HL-60 (cell line): Measurements from ENCODE around the genes CYP2W1 and UNCX.

DNA sequence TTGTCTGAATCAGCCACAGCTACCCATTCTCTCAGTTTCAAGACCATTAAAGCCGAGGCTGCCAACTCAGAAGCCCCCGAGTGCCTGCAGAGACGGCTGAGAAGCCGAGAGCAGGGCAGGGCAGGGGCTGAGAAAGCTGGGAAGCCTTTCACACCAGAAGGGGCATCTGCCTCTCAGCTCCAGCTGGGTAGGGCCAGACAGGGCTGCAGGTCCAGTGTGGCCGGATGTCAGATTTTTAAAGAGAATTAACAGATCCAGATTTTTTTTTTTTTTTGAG is 54.5 kb upstream of the PDGFA start:
- RRBS: no CpG with 5 or more reads among the region's 5 CpGs

DNA sequence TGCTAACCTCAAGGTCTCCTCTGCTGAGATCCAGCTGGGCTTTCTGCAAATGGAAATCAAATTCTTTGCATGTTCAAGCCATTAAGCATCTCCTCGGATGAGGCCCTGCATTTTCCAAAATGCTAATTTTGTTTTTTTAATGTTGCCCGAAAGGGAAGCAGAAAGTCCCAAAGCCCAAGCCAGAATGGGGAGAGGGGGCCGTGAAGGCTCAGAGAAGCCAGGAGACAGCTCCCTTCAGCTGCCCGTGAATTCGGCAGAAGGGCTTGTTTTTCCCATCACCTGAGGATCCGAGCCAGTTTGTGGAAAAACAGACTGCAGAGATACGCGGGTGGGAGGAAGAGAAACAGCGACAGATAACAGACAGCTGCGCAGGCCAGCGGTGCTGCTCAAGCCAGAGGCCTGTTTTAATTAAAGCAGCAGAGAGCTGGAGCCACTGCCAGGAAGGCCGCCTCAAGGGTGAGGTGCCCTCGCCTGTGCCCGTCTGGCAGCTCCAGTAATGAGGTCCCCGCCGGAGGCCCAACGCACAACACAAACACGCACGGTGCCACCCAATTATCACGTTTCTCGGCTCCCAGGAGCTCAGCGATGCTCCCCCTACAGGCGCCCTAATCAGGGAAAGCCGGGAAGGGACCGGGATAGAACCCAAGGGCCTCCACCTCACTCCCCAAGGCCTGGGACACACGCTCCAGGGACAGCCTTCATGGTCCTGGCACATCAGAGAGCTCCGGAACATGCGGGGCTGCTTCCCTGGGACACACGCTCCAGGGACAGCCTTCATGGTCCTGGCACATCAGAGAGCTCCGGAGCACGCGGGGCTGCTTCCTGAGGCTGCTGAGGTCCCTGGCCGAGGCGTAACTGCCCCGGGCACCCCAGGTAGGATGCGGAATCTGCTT is 60.7 kb upstream of the DNAAF5 start:
- RRBS: 94% methylated on average over 16 of the region's 36 CpGs

GRCh38 chr7:729552-730394 is 2.7 kb upstream of the PRKAR1B start:
- RRBS: no CpG with 5 or more reads among the region's 23 CpGs

DNA sequence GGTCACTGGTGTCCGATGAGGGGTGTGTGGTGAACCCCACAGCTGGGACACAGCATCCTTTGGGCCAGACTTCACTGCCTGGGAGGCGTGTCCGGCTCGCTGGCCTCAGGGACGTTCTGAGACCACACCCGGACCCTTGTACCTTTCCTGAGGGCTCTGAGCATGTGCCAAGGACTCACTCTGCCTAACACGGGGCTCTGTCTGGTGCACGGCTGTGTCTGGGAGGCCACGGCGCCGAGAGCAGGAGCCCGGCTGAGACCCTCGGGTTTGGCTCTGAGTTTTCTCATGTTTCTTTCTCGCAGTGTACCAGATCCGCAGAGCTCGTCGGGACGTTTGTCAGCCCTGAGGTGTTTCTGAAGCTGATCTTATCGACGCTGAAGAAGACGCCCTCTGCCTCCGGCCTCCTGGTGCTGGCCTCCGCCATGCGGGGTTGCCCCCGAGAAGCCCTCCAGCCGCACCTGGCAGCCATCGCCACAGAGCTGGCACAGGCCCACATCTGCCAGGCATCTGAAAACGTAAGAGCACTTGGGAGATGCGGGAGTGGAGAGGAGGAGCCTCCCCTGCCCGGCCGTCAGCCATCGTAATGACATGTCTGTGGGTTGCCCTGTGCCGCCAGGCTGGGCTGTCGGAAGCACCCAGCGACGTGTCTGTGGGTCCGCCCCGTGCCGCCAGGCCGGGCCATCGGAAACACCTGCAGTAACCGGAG is 29.6 kb upstream of the PRKAR1B start:
- RRBS: 100% methylated on average over 4 of the region's 42 CpGs

- RRBS: 3% methylated on average over 43 of the region's 87 CpGs
Observed at GRCh38 chr7:816562-817194, 15.6 kb upstream of the SUN1 start.

DNA sequence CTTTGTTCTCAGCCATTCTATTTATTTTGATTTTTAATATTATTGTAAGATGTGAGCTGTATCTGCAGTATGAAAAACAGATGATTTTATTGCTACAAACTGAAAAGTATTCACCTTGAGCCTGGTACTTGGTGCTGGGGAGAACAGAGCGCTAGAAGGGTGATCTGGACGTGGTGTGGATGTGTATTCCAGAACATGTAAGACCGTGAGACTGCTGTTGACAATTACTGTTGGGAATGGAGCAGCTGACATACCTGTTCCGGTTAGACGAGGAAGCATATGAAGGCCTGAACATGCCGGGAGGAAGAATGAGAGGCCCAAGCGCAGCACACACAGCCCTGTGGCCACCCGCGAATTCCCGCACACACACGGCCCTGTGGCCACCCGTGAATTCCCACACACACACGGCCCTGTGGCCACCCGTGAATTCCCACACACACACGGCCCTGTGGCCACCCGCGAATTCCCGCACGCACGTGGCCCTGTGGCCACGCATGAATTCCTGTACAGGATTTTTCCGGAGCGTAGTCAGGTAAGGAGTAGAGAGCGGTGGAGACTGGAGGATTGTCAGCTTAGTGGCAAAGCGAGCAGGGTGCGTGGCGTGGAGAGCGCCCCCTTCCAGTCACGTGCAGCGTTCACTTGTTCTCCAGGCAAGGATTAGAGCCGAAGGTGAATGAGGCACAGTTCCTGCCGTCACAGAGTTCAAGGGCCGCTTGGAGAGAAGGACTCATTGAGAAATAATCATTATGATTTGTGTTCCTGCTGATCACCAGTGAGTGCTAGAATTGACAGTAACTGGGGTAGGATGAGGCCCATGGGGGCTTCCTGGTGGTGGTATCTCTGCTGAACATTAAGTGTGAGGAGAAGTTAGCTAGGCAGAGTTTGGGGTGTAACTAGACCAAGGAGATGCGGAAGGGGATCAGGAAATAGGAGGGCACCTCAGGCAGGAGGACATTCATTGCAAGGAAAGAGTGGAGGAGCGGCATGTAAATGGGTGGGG is 9.4 kb upstream of the SUN1 start:
- RRBS: 100% methylated on average over 2 of the region's 35 CpGs

DNA sequence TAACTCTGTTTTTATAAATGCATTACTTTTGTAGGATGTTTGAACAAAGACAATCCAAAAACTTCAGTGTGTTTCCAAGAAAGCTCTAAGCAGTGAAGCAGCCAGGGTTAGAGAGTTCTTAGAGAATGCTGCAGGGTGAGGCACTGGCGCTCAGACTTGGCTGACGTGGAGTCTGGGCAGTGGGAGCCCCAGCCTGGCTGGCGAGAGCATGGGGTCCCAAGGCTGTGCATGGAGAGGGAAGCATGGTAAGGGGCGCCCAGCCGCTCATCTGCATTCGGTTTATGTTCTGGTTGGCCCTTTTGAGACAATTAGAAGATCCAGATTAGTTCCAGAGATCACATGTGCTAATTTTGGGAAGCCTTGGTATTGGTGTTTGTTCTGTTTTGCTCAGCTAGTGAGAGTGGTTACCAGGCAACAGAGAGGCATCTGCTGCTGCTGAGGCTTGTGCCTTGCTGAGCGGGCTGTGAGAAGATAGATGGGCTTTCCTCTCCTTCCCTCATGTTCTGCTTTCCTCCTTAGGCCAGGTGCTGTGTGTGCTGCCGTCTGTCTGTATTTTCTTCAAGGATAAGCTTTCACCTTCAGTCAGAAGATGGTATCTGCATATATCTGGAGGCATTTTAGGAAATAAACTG is 10.3 kb downstream of the SUN1 start:
- RRBS: no CpG with 5 or more reads among the region's 8 CpGs

GRCh38 chr7:857678-857978 is 18.7 kb upstream of the GET4 start:
- RRBS: no CpG with 5 or more reads among the region's 9 CpGs

GRCh38 chr7:873058-873706 is 3.2 kb upstream of the GET4 start:
- RRBS: no CpG with 5 or more reads among the region's 19 CpGs

- RRBS: 90% methylated on average over 11 of the region's 52 CpGs
Observed at GRCh38 chr7:907298-908216, 31.2 kb downstream of the GET4 start.

DNA sequence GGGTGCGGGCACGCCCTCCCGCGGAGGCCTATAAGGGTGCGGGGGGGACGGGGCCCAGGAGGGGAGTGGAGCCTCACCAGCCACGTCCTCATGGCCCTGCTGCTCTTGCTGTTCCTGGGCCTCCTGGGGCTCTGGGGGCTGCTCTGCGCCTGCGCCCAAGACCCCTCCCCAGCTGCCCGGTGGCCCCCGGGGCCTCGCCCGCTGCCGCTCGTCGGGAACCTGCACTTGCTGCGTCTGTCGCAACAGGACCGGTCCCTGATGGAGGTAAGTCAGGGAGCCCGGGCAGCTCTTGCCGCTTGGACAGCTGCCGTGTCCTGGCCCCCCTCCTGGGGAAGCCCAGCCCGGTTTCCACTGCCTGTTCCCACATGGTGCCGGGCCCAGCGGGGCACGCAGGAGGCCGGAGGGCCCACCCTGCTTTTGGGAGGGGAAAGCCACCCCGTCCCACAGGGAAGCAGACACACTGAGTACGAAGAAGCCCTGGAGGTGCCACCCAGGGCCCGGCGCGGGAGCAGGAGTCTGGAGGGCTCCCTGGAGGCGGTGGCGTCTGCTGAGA is at the start of gene CYP2W1:
CYP2W1 (plus strand) TSS at position 60 of the 553 bp plus-strand sequence.
- RRBS: 70% methylated on average over 16 of the region's 34 CpGs

GRCh38 chr7:999613-1000328 is 16.8 kb downstream of the CYP2W1 start:
- RRBS: 97% methylated on average over 5 of the region's 39 CpGs

DNA sequence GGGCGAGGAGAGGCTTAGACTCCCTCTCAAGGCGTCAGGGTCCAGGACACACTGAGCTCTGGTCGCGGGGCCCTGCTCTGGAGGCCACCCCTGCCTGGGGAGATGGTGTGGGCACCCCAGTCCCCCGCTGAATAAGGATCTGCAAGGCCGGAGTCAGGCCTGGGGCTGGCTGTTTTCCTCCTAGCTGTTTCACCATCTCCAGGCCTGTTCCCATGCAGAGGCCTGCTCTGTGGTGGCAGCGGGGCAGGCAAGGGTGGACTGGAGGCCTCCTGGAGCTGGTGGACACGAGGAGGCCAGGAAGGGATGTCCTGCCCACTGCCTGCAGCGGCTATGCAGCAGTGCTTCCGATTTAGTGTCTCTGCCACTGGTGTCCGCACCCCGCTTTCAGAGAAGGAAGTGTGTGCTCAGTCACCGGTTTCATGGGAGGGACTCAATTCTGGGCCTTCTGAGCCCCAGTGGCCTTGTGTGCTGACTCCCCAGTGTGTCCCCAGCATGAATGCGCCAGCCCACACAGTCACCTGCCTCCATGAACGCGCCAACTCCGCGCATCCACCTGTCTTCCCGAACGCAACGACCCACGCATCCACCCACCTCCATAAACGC is 14.6 kb upstream of the GPR146 start:
- RRBS: no CpG with 5 or more reads among the region's 23 CpGs

- RRBS: no CpG with 5 or more reads among the region's 32 CpGs
Observed at GRCh38 chr7:1054893-1055512, 10.7 kb downstream of the GPR146 start.

- RRBS: no CpG with 5 or more reads among the region's 30 CpGs
Observed at GRCh38 chr7:1081837-1082363, 6.0 kb upstream of the GPER1 start.

DNA sequence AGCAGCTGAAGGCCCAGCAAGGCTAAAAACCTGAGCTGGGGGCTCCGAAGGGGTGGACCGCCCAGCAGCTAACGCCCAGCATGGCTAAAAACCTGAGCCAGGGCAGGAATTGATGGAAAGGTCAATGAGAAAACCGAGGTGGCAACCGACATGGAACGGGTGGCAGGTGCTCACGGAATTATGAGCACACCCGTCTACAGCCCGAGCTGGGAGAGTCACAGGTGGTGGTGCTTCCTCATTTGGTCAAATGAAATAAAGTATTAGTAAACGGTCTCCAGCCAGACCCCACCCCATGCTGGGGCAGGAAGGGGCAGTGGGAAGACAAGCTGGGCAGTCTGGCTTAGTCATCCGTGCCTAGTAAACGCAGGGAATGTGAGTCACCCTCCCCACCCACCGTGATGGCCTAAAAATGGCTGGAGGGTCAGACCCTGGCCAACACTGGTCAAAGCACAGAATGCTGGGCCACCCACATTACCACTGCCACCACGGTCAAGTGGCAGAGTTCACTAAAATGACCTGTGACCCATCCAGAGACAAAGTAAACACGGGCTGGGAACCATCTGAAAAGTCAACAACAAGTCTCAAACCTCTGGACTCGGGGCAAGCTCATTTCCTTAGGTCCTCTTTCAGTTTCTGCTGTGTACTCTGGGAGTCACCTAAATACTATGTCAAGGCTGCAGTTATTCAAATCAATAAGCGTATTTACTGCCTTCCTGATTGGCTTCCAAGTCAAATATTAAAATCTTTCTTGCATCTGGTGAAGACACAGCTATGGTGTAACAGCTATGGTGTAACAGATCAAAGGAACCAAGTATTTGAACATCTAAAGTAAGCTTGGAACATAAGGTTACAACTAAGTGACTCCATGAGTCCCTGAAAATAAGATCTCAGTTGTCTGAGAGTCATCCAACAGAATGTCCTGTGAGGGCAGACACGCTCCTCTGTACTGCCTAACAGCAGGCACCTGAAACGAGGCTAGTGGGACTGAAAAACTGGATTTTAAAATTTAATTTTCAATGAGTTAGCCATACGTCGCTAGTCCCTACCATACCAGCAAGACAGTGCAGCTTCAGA is 3.1 kb downstream of the ZFAND2A start:
- RRBS: no CpG with 5 or more reads among the region's 21 CpGs

DNA sequence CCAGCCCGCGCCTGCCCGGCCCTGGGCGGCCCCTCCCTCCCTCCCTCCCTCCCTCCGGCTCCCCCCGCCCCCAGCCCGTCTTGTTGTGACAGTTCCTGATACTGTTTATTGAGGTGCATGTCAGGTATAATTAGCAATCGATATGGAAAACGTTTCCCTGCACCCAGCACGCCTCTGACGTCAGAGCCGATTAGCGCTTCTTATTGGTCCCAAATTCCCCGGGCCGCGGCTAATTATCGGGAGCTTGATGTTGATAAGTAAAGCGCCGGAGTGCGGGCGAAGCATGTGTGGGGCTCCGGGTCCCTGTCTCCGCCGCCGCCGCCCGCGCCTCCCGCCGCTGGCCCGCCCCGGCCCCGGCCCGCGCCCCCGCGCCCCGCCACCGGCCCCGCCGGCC is at the start of gene UNCX:
UNCX (plus strand) TSS at position 260 of the 394 bp plus-strand sequence.
- RRBS: 11% methylated on average over 14 of the region's 41 CpGs

GRCh38 chr7:1298913-1299182 is 66.2 kb downstream of the UNCX start:
- RRBS: 0% methylated on average over 1 of the region's 11 CpGs

GRCh38 chr7:1453812-1454407 is 5.4 kb downstream of the MICALL2 start:
- RRBS: no CpG with 5 or more reads among the region's 20 CpGs

DNA sequence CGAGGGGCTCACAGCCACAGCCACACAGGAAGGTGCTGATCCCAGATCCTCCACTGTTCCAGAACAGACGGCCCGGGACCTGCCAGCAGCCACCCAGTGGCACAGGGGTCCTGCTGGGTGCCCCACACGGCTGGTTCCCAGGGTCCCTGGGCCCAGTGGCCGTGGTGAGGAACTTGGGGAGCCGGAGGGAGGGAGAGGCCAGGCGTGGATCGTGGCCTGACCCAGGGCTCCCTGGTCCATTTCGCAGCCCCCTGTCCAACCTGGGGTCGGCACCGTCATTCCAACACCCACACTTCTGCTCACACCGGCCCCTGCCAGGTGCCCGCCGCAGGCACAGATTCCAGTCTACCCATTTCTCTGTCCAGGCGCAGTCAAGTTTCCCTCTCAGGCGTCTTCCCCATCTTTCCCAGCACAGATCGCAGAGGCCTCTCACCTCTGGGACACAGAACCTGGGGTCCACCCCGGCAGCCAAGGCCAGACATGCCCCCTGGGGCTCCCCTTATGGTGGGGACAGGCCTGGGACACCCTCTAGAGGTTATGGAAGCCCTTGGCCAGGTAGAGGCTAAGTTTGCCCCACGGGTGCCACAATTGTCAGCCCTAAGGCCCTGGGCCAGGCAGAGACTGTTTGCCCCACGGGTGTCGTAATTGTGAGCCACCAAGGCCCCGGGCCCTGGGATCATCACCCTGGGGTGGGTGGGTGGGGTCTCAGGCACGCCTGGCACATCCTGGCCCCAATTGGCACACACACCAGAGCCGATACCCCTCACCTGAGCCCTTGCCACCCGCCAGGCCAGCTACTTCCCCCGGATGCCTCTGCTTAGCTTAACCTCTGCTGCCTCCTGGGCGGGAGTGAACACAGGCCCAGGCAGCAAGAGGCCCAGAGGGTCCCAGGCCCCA is 8.1 kb upstream of the MICALL2 start:
- RRBS: 93% methylated on average over 3 of the region's 27 CpGs